ENCODE data around the gene C7orf33.

- PRO-cap, result bidirectional peak, plus-strand start at chr7:143381911, minus-strand start at chr7:143381604
Measured at GRCh38 chr7:143381803-143382580, 847 bp downstream of the ZYX start.

- PRO-cap, result no peak
Measured at GRCh38 chr7:143382581-143382724, 1.3 kb downstream of the ZYX start.

DNA sequence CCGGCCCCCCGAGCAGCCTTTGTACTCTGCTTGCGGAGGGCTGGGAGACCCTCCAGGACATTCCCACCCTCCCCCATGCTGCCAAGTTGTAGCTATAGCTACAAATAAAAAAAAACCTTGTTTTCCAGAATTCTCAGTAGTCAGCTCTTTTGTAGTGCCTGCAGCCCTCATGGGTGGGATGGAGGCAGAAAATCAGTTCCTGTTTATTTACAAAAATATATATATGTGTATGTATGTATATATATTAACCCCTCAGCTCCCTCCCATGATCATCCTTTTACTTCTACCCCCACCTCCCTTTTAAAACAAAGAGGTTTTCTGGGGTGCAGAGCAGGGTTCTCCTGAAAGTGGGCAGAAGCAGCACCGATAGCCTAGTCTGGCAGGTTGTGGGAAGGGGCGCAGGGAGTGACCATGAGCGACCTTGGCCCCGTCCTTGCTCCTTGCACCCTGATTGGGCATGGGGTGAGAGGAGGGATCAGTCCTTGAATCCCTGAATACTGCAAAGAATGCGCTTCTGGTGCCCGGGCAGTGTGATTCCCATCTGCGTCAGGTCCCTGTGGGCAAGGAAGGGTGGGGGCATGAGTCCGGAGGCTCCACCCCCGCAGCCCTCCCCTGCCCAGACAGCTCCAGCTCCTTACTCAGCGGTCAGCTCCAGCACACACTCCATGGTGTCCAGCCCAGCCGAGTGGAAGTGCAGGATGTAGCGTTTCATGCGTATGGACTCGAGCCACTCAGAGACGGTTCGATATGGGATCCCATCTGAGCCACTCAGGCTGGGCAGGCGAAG is 10.0 kb downstream of the ZYX start:
- PRO-cap, result no peak

DNA sequence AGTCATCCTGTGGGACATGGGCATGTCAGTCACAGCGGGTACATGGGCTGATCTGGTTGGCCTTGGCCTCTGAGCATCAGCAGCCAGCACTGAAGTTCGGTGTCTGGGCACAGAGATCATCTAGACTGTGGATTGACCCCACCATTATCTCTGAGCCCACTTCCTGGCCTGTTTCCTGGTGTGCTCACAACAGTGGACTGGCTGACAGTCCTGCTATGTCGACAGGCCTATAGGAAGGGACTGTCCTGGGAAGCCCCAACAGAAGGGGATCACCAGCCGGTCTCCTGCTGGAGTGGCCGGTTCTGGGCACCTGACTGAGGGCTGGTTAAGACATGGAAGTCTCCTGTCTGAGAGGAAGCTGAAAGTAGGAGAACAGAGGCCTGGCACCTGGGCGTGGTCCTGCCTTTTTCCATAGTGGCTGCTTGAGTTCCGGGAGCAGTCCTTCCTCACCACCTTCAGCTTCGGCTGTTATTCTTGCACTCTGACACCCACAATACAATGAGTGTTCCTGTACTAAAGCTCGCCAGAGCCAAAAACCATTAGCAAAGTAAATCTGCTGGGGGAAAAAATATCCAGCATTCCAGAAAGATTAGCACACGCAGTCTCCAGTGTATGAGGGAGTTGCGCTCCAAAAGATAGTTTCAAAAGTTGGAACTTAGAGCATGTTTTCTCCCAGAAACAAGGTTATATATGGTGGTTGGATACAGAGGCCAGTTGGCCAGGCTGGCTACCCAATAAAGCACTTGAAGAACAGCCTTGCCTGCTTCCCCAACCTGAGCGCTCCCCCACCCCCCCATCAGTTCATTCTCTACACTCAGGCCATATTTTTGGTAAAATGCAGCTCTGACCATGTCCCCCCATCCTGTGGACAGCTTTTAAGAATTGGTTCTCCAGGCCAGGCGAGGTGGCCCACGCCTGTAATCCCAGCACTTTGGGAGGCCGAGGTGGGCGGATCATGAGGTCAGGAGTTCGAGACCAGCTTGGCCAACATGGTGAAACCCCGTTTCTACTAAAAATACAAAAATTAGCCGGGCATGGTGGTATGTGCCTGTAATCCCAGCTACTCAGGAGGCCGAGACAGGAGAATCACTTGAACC is 11.0 kb downstream of the ZYX start:
- PRO-cap, result no peak

- PRO-cap, result no peak
Measured at GRCh38 chr7:143395169-143396229, 13.2 kb downstream of the EPHA1 start.

- PRO-cap, result no peak
Measured at GRCh38 chr7:143434614-143435005, 8.6 kb upstream of the TAS2R60 start.

- PRO-cap, result no peak
Measured at GRCh38 chr7:143522555-143522870, 44.8 kb downstream of the TAS2R41 start.

GRCh38 chr7:144363025-144363393 is 7.8 kb downstream of the ARHGEF5 start:
- PRO-cap, result no peak

GRCh38 chr7:145523586-145524071 is 593.0 kb upstream of the CNTNAP2 start:
- PRO-cap, result no peak

DNA sequence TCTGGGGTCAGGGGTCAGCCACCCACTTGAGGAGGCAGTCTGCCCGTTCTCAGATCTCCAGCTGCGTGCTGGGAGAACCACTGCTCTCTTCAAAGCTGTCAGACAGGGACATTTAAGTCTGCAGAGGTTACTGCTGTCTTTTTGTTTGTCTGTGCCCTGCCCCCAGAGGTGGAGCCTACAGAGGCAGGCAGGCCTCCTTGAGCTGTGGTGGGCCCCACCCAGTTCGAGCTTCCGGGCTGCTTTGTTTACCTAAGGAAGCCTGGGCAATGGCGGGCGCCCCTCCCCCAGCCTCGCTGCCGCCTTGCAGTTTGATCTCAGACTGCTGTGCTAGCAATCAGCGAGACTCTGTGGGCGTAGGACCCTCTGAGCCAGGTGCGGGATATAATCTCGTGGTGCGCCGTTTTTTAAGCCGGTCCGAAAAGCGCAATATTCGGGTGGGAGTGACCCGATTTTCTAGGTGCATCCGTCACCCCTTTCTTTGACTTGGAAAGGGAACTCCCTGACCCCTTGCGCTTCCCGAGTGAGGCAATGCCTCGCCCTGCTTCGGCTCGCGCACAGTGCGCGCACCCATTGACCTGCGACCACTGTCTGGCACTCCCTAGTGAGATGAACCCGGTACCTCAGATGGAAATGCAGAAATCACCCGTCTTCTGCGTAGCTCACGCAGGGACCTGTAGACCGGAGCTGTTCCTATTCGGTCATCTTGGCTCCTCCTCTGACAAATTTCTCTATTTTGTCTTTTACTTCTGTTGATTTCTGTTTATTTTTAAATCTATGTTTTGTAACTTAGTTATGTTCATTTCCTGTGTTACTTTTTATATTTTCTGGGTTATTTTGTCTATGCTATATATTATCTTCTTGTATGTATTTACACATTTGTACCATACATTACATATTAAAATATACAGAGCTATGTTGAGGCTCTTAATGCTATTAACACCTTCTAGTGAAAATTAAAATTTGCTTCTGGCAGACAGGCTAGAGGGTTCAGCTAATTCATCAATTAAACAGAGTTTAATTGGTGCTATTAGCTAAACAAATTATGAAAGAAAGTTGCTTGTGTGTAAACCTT is 97.4 kb upstream of the CNTNAP2 start:
- PRO-cap, result no peak

DNA sequence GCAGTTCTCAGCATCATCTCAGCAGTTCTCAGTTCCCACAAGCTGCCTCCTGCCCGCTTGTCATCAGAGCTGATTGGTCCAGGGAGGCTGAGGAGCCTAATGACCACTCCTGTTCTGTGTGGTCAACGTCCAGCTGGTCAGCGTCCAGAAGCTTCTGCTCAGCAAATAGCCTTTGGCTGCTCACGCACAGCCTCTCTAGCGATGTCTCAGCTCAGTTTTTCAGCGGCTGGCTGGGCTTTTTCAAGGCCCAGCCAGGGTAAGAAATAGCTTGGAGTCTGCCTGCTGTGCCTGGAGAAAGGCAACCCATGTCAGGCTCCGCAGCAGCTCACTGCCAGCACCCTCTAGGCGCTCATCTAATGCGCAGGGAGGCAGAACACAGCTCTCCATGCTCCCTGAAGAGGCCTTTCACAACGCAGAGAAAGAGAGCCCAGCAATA is 50.2 kb upstream of the C7orf33 start:
- PRO-cap, result no peak

GRCh38 chr7:148581729-148582055 is 8.9 kb upstream of the C7orf33 start:
- PRO-cap, result no peak

GRCh38 chr7:148590369-148591033 is at the start of gene C7orf33:
Gene C7orf33 (plus strand): TSS chr7:148590766.
- PRO-cap, result no peak

DNA sequence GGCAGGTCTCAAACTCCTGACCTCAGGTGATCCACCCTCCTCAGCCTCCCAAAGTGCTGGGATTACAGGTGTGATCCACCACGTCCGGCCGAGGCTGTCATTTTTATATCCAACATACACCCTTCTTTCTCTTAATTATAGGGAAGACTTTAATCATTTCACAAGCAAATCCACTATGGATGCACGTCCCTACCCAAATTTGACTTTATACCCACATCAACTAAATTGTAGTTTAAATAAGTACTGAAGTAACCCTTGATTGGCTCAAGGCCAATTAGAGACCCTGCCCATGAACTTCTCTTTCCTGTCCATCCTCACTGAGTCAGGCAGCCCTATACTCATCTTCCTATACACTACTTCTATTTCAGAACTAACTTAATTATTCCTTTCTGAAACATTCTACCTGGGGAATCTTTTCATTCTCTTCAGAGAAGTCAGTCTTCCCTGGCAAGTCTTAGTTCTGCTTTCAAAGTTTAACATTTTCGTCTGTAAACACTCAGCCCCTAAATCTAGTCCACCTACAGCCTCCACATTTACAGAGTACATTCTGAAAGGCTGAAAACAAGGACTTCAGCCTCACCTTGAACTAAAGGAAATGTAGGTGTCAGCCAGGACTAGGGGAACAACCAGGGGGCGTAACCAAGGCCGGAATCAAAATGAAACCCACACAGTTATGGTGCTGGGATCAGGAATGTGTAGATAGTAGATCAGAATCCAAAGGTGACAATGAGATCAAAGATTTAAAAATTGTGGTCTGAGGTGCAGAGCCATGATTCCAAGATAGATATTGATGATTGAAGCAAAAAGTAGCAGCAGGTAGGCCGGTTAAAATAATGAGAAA is 78.0 kb downstream of the CUL1 start:
- PRO-cap, result no peak

DNA sequence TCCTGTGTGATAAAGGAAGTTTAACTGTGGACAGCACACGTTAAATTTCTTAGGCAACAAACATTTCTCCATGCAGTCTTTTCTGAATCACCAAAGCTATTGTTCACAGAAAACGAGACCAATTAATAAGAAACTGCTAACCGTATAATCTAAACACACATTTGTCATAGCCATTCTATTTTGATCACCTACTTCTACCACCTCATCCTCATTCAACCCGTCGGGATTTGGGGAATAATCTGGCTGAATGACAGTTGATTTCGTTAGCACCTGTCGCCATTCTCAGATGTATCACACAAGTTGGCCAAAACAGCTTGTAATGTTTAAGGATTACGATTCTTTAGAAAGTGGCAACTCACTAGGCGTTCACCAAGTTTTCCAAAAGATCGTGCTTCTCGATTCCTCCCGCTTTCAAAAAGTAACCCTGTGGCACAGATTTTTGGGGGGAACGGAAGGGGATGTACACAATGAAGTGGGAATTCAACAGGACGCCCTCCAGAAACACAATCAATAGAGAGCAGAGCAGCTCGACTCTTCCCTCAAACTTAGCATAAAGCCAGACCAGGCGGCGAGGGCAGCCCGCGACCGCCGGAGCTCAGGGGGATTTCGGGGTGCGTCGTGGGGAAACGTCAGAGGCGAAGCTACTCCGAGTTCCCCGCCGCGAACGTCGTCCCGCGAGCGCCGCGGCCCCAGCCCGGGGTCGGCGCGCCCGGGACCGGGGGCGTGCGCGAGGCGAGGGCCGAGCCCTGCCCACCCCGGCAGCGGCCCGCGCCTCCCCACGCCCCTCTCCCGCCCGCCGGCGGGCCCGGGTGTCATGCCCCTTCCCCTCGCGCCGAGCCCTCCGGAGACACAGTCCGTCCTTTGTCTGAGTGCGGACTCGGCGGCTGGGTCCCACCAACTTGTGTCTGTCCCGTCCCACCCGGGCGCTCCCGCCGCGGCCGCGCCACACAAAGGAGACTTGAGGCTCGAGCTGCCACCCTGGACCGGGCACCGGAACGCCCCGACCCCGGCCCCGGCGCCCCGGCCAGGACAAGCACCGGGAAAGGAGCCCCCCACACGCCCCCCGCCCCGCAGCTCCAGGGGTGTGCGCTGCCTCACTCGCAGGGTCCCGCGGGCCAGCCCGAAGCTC is 889 bp downstream of the EZH2 start:
- PRO-cap, result bidirectional peak, plus-strand start at position 551 of the sequence, minus-strand start at position 417 of the sequence; bidirectional peak, plus-strand start at position 850 of the sequence, minus-strand start at position 873 of the sequence

GRCh38 chr7:148966672-148967105 is 61.6 kb downstream of the PDIA4 start:
- PRO-cap, result no peak

GRCh38 chr7:148987382-148987999 is 40.8 kb downstream of the PDIA4 start:
- PRO-cap, result bidirectional peak, plus-strand start at chr7:148987570, minus-strand start at chr7:148987248

DNA sequence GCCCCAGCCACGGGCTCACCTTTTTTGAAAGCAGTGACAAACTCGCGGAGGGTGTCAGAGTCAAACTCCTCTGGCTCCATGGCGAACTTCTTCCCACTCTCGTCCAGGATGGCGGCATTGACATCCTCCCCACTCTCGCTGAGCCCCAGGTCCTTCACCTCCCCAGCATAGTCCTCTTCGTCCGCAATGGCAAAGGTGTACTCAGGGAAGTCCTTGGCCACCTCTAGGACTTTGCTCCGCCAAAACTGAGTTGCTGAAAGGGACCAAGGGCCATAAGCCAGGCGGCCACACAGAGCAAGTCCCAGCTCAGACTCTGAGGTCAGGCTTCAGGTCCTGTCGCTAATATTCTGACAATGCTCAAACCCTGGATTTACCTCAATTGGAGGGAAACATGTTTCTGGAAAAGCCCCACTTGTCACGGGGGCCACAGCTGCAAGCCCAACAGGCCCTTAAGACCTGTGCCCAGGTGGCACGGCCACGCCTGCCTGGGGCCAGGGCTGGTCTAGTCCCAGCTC is 23.1 kb downstream of the PDIA4 start:
- PRO-cap, result no peak

GRCh38 chr7:149125290-149126137 is 610 bp downstream of the ZNF425 start:
- PRO-cap, result bidirectional peak, plus-strand start at chr7:149125869, minus-strand start at chr7:149125868; unidirectional peak, plus-strand start at chr7:149125869; unidirectional peak, plus-strand start at chr7:149125898

GRCh38 chr7:149145053-149146017 is 1.9 kb upstream of the ZNF398 start:
- PRO-cap, result no peak

All from neural crest cell (in vitro differentiated cells).